ENCODE measurements around the gene PPP4R3B.

DNA sequence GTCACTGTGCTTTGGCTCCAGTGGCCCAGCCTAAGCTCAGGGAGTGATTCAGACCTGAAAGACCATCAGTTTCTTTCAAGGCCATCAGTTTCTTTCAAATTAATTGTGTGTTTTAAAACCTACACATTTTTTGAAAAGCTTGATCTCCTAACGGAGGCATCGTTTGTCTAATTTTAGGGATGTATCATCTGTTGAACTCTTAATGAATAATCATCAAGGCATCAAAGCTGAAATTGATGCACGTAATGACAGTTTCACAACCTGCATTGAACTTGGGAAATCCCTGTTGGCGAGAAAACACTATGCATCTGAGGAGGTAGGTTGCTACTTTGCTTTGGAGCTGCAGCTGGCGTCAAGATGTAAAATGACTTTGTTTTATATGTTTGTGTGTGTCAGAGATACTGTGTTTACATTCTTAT is 68.6 kb upstream of the EML6 start:
- RRBS: no CpG with 5 or more reads among the region's 5 CpGs

- RRBS: no CpG with 5 or more reads among the region's 5 CpGs
Observed at GRCh38 chr2:55022205-55022840, 27.9 kb downstream of the RTN4 start.

- RRBS: no CpG with 5 or more reads among the region's 3 CpGs
Observed at GRCh38 chr2:55045938-55047139, 3.9 kb downstream of the RTN4 start.

DNA sequence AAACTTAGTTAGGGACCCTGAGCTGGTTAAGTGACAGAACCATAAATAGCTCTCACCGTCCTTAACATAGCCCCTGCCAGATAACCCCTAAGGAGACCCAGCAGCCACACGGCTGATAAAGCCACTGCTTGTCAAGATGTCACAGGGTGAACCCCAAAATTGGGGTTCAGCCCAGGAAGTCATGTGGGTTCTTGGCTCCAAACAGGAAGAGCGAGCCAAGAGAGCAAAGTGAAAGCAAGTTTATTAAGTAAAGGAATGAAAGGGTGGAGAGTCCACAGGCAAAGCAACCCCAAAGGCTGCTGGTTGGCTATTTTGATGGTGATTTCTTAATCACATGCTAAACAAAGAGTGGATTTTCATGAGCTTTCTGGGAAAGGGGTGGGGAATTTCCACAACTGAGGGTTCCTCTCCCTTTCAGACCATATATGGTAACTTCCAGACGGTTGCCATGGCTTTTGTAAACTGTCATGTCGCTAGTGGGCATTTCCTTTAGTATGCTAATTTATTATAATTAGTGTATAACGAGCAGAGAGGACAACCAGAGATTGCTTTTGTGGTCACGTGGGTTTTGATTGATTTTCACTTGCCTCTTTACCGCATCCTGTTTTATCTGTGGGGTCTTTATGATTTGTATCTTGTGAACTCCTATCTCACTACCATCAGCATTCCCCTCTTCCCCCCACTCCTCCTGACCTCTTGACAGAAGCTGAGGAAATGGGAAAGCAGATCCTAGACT is 83.6 kb upstream of the RTN4 start:
- RRBS: no CpG with 5 or more reads among the region's 8 CpGs

- RRBS: no CpG with 5 or more reads among the region's 3 CpGs
Observed at GRCh38 chr2:55150961-55151334, 81.1 kb downstream of the CLHC1 start.

GRCh38 chr2:55232943-55233747 is 657 bp downstream of the RPS27A start:
- RRBS: 3% methylated on average over 8 of the region's 32 CpGs

- RRBS: no CpG with 5 or more reads among the region's 5 CpGs
Observed at GRCh38 chr2:55420957-55421234, 1.2 kb upstream of the CCDC88A start.

DNA sequence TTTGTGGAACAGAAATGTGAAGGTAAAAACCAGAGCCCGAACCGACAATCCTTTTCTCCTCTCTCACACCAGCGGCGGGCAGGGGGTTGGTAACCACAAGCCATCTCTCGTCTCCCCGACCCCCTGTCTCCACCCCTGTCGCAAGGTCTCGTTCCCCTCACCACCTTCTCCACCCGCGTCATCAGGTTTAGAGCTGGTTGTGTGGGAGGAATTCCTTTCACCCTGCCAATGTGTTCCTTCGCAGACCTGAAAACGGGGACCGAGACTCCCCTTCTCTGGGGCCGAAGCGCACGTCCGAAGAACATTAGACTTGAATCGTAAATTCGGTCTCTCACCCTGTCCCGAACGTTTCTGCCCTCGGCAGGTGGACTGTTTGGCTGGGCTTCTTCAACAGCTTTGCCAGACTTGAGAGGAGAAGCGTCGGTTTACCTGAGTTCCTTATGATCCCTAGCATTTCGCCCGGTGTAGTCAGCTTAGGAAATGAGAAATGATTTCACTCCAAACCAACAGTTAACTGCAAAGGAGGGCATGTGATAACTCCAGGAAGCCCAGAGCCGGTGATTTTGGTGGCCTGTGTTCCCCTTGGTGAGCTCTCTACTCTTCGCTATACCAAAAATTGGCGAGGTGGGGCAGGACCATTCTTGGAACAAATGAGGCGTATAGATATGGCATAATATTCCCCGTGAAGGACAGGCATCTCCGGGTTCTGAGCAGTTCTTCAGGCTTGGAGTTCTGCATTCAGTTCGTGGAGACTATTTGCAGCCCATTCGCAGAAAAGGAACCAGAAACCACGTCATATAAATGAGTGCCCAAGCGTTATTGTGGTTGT is 591 bp downstream of the CFAP36 start:
- RRBS: 2% methylated on average over 2 of the region's 36 CpGs

GRCh38 chr2:55617415-55618342 is at the start of gene PPP4R3B:
Gene PPP4R3B (minus strand): TSS chr2:55617622.
- RRBS: no CpG with 5 or more reads among the region's 70 CpGs

DNA sequence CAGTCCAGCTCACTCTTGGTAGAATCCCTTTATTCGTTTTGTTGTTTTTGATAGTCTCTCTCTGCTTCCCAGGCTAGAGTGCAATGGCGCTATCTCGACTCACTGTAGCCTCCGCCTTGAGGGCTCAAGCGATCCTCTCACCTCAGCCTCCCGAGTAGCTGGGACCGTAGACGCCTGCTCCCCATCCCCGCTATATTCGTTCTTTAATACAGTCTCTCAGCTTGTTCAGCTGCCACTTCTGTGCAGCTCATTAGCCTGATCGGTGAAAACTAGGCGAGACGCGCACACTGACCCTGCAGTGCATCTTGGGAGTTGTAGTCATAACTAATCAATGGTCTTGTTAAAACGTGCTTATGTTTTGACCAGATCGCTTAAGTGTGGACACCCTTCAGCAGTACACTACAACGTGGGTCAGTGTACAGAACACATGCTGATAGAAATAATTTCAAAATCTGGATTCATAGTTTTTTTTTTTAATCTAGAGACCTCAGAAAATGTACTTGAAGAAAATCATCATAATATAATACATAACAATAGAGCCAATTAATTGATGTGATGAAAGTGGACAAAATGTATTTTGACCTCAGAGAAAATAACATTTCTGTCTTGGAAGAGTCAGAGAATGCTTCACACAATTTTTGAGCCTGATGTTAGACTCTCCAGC is 1.3 kb upstream of the PPP4R3B start:
- RRBS: no CpG with 5 or more reads among the region's 17 CpGs

GRCh38 chr2:55951618-55952316 is 28.2 kb upstream of the EFEMP1 start:
- RRBS: no CpG with 5 or more reads among the region's 8 CpGs

- RRBS: no CpG with 5 or more reads among the region's 5 CpGs
Observed at GRCh38 chr2:56118460-56118969, 65.3 kb upstream of the CCDC85A start.

DNA sequence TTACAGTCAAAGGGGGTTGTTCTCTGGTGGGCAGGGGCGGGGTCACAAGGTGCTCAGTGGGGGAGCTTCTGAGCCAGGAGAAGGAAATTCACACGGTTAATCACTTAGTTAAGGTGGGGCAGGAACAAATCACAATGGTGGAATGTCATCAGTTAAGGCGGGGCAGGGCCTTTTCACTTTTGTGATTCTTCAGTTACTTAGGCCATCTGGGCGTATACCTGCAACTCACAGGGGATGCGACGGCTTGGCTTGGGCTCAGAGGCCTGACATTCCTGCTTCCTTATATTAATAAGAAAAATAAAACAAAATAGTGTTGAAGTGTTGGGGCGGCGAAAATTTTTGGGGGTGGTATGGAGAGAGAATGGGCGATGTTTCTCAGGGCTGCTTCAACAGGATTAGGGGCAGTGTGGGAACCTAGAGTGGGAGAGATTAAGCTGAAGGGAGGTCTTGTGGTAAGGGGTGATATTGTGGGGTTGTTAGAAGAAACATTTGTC is 67.0 kb downstream of the VRK2 start:
- RRBS: no CpG with 5 or more reads among the region's 9 CpGs

DNA sequence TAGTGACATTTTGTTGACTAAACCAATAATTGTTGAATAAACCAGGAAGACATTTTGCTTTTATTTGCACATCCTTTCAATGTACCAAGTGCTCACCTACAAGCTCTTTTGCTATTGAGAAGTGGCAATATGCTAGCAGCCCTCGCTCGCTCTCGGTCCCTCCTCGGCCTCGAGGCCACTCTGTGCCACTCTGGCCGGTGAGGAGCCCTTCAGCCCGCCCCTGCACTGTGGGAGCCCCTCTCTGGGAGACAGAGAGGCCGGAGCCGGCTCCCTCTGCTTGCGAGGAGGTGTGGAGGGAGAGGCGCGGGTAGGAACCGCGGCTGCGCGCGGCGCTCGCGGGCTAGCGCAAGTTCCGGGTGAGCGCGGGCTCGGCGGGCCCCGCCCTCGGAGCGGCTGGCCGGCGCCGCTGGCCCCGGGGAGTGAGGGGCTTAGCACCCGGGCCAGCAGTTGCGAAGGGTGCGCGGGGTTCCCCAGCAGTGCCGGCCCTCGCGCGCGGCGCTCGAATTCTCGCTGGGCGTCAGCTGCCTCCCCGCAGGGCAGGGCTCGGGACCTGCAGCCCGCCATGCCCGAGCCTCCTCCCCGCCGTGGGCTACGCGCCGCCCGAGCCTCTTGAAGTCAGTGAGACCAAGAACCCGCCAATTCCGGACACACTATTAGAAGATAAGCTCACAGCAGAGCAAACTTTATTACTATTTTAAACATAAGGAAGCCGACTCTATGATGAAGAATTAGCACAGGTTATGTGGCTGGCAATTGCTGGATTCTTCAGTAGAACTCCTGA is 825.7 kb upstream of the FANCL start:
- RRBS: 84% methylated on average over 3 of the region's 59 CpGs

GRCh38 chr2:60054735-60055083 is 498.7 kb downstream of the BCL11A start:
- RRBS: no CpG with 5 or more reads among the region's 3 CpGs

DNA sequence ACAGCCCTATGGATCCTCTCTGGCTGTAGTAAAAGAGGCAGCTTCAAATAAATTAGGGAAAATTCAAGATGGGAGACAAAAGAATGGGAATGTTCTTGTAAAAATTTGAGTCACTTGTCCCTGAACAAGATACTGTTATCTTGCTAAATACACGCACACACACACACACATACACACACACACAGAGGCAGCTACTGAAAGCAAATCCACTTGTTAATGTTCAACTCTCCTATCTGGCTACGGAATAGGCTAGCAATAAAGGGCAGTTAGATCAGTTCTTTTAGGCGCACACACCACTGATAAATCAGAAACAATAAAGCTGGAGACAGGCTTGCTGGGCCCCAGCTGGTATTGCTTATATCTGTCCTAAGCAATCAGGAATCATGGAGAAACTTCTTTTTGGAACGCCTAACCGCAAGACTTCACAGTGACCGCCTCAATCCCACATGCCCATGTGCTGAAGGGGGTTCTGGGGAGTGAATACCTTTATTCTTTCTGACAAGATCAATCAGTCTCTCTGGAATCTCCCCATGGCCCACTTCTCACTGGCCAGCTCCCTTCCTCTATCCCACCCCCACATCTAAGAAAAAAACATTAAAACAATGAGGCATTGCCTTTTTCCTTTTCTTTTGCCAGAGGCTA is 461.5 kb downstream of the BCL11A start:
- RRBS: no CpG with 5 or more reads among the region's 6 CpGs

- RRBS: no CpG with 5 or more reads among the region's 14 CpGs
Observed at GRCh38 chr2:60478586-60479383, 74.7 kb downstream of the BCL11A start.

GRCh38 chr2:60479384-60479986 is 74.0 kb downstream of the BCL11A start:
- RRBS: no CpG with 5 or more reads among the region's 13 CpGs

- RRBS: no CpG with 5 or more reads among the region's 5 CpGs
Observed at GRCh38 chr2:60555815-60556201, 2.4 kb upstream of the BCL11A start.

DNA sequence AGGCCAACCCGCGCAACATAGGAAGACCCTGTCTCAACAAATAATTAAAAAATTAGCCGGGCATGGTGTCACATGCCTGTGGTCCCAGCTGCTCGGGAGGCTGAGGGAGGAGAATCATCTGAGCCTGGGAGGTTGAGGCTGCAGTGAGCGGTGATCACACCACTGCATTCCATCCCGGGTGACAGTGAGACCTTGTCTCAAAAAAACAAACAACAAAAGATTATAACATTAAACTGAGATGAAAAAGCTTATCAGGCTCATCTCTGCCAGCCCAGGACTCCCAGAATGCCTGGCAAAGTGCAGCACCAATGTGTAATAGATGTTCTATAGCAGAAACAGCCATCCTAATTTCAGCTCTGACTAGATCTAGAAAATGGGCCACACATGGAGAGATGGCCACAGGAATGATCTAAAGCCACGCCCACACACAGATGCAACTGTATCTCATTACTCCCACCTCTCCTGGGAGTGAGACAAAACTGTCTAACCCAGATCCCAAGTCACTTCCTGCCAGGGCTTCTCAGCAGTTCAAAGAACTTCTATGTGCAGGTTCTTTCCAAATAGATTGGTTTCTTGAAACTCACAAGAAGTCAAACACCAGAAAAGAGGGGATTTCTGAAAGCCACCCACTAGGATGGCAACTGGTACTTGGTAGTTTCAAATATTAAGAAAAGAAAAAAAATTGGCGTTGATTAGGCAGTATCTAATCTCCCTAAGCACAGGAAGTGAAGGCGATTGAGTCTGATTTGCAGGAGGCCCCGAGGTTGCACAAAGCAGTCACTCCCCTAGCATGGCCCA is 50.8 kb downstream of the PAPOLG start:
- RRBS: no CpG with 5 or more reads among the region's 10 CpGs